ENCODE measurements around a stretch of chr14.

DNA sequence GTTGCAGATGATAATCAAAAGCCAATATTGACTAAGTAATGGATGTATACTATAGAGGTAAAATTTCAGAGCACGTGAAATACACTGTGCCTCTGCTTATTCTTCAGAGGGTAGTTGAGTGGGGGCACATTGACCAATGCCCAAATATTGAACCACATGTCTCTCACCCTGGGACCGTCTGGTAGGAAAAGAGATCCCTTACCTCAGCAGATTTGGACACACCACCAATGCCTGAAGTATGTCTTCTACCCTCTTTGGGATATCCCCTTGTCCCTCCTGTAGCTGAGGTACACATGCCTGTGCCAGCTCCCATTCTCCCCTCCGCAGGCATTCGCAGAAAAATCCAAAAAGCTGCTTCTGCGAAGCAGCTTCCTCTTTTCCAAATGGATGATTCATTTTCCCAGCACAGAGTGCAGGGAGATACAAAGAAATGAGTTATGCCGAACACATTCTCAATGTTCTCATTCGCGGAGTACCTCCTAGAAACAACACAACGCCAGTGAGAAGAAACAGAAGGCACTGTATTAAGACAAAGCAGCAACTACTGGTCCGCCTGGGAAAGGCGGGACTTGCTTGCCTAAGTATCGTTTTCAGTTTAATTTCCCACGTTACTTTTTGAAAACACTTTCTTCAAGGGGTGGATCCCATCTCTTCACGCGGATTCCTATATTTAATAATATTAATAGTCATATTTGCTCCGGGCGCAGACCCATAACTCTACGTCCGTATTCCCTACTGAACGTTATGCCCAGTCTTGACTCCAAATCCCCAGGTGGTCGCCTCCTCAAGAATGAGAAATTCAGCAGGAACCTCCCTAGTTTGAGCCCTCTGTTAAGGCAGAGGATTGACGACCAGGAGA lies 593 bp downstream of the ZFYVE26 start:
- PRO-cap, 2 experiments = no peak in any of the 2 experiments

DNA sequence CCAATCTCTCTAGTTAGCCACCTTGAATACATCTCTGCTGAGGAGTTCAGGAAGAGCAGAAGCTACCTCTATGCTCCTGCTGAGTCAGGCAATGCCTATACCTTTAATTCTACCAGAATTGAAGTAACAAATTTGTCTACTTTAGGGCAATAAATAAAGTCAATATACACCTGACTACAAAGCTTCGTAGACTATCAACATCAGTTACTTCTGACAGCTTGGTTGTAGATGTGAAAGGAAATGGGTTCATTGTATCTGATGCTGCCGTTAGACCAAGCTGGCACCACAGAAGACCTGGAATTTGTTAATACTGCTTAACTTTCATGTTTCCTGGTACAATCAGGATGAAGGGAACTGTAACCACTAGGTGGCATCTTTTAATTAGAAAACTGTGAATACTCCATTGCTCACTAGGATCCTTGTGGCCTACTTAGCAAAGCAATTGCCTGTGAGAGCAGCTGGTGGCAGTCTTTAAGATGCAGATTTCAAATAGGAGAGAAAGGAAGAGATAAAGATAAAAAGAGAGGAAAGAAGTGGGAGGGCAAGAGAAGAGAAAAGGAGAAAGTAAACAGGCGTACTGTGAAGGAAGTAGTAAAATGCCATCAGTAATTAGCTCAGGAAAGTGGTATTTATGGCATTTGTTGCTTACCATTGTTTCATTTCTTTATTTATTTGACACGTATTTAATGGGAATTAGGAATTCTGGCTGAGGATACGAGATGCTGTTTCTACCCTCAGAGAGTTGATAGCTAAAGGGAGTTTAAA lies 114.4 kb downstream of the RAD51B start:
- PRO-cap, 2 experiments = no peak in any of the 2 experiments

DNA sequence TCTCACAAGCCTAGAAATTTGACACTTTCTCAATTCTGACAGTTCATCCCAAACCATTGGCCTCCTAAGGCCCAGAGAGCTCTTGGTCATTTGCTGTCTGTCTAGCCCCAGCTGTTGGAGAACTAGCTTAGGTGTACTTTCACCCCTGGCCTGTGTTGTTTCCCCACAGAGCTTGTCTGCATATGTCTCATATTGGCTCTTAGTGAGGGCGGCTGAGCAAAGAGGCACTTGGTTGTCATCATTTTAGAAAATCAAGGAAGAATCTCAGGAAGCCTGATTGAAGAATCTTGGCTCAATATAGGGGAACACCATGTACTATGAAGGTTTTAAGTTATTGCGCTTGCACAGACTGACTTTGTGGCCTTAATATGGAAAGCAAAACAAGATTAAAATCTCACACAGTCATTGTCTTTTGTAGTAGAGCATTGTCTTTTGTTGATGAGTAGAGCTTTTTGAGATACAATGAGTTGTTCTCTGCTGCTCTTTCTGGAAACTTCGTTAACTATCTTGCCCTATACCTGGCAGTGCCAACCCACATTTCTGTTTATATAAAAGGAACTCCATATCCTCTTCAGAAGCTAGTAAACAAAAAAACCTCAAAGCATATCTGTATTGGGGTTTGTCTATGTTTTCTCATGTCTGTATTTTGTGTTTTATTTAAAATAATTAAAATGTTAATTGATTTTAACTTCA lies 324.7 kb downstream of the RAD51B start:
- PRO-cap, 2 experiments = no peak in any of the 2 experiments

GRCh38 chr14:68147313-68147658 lies 327.7 kb downstream of the RAD51B start:
- PRO-cap, 2 experiments = no peak in any of the 2 experiments

DNA sequence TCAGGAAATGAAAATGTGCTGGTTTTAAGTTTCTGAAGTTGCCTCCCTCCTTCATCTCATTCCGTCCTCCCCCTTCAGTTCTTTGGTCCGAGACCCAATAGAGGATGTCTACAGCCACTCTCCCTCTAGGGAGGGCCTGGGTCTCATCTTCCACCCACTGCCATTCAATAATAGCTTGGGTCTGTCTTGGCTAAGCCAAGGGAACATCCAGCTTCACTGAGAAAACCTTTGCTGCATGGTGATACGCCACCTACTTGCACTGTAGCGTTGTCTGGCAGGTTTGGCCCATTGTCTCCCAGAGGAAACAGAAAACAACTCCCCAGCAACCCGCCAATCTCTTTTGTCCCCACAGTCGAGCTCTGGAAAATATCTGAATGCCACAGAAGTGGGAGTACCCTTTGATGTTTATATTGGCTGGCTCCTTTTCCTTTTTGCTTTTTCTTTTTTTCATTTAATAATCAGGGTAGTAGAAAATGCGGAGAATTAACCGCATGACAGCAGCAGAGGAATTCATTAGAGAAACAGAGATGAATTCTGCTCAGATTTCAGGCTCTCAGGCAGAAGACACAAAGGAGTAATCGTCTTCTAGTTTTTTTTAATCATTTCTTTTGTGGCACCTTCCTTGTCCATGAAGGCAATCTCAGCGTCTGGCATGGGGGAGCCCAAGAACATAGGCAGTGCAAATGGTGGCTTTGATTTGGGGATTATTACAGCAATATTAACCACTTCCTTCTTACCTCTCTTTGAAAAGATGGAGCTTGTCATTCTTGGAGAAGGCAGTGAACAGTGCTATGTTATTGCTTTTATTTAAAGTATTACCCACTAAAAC lies 380.2 kb downstream of the RAD51B start:
- PRO-cap, 2 experiments = no peak in any of the 2 experiments

DNA sequence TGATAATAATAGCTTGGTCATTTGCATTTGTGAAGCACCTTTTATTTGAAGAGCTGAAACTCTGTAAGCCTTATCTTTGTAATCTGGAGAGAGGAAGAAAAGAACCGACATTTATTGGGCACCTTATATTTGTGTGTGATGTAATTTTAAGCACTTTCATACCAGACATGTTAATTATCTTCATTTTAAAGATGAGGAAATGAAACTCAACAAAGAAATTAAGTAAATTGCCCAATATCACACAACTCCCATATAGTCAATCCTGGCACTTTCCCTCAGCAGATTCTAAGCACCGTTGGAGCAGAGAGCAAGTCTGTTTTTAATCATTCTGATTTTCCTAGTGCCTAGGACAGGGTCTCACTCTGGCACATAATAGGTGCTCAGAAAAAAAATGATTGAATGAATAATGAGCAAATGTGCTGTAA lies 419.0 kb downstream of the ZFP36L1 start:
- PRO-cap, 2 experiments = no peak in any of the 2 experiments

DNA sequence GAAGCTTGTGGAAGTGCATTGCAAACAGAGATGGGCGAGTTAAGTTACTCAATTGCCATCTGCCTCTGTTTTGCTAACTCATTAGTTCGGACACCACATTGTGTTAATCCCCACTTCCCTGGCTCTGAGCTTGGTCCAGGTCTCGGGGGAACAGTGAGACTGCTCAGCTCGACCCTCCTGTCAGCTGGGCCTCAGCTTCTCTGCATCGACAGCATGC lies 408.0 kb downstream of the ZFP36L1 start:
- PRO-cap, 2 experiments = no peak in any of the 2 experiments

DNA sequence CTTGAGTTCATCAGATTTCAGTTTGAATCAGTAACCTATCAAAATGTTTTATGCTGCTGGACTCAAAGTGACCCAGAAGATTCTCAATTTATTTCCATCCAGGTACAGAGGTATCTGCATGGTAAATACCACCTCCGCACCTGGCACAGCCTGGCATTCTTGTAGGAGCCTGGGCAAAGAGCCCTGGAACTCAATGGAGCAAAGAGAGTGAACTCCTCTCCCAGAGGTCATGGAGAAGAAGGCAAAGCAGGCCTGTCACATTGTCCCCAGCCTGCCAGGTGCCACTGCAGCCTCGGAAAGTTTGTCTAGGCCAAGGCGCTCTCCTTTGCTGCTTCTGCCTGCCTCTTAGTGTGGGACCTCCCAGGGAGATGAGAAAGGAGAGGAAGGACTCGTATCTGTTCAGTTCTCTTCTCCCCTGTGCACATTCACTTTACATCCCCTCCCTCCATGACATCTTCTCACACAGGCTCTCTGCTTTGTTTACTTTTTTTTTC lies 319.8 kb downstream of the ZFP36L1 start:
- PRO-cap, 2 experiments = no peak in any of the 2 experiments

DNA sequence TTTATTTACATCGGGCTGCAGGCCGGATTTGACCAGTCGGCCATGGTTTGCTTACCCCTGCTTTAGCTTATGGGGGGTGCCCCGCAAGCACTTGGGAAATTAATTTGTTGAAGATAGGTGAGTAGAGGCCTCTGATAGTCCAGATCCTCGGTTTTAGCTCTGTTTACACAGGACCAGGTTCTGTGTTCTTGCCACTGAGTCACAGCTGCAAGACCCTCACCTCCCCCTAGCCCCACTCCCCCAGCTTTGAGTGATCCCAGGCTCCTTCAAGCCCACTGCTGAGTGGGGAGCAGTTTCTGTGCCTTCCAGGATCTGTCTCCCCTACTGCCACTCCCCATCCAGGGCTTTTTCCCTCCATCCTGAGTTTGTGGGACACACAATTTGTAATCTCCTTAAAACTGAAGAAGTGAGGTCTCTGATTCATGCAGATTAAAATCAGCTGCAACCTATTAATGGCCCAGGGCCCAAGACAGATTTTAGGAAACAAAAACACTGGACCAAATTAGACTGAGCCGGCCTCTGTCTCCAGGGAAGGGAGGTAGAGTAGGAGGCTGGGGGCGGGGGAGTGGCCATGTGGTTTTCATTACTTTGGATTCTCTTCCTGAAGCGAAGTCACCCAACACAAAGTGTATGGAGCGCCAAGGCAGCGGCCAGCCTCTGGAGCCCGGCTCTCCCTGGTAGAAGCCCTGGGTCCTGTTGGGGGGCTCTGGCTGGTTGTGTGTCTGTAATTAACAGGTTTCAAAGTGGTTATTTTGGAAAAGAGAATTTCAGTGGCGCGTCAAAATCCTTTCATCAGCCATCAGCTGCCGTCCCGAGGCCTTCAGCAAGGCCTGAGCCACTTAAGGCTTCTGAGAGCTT lies 282.8 kb downstream of the ZFP36L1 start:
- PRO-cap, 2 experiments = no peak in any of the 2 experiments

GRCh38 chr14:68543920-68544923 lies 248.6 kb downstream of the ZFP36L1 start:
- PRO-cap, 2 experiments = no peak in any of the 2 experiments

DNA sequence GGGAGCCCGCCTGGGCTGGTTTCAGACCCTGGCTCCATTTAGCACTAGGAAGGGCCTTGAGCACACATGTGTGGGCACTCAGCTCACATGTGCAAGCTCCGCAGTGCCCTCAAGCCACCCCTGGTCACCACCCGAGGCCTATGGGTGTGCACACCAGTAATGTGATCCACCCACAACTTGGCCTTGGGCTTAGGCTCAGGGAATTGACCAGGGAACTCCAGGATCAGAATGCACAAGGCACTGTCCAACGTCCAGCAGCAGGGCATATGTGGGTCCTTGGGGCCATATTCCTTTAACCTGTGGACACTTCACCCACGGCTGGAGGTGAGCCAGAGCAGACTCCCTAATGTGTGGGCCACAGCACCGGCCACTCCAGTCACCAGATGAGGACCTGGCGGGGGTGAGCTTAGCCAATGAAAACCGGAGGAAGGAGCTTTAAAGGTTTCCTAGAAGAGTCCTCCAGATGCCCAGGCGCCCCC lies 209.2 kb downstream of the ZFP36L1 start:
- PRO-cap, 2 experiments = no peak in any of the 2 experiments

- PRO-cap, 2 experiments = peak in 1 of 2 experiments; most common plus-strand start chr14:68637456 (in 1)
Observed at GRCh38 chr14:68637360-68638172, 155.3 kb downstream of the ZFP36L1 start.

GRCh38 chr14:68705871-68706540 lies 86.9 kb downstream of the ZFP36L1 start:
- PRO-cap, 2 experiments = no peak in any of the 2 experiments

- PRO-cap, 2 experiments = no peak in any of the 2 experiments
Observed at GRCh38 chr14:68785467-68785835, 7.4 kb downstream of the ZFP36L1 start.

DNA sequence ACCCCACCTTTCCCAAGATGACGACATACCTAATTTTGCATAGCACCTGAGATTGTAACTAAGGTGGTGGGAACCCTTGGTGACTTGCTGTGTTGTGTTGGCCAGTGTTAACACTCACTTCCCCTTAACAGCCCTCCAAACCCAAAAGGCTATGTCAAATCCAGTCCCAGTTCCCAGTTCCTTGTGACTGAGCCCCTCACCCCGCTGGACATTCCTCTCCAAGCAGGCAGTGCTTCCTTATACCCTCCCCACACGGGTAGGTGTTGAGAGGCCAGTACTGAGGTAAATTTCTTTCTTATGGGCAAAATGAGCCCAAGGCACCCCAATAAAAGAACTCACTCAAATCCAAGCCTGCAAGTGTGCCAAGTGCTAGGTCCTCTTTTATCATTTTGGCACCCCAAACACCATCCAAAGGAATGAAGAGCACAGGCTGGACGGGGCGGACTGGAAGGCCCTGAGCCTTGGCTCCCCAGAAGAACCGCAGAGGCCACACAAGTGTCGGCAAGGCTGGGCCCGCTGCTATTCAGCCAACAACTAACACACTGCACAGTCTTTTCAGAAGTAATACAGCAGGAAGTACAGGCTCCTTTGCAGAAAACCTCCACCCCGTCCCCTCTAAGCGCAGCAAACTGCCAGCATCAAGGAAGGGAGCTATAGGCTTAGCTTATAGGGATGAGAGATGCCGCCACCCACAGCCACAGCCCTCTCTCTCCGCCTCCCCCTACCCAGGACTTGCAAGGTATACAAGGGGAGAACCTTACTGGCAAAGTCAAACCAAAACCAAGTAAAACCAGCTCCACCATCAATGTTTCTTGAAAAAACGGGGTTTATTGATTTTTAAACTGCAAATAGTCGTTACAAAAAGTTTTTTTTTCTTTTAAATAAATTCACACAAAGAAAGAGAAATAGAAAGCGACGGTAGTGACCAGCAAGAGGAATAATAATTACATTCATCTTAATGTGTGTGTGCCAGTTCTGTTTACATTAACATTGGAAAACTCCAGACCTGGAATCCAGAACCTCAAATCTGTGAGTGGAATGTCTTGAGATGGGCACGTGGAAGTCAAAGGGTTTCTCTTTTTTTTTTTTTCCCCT lies 5.7 kb downstream of the ZFP36L1 start:
- PRO-cap, 2 experiments = no peak in any of the 2 experiments

- PRO-cap, 2 experiments = no peak in any of the 2 experiments
Observed at GRCh38 chr14:68807001-68807724, 14.3 kb upstream of the ZFP36L1 start.

DNA sequence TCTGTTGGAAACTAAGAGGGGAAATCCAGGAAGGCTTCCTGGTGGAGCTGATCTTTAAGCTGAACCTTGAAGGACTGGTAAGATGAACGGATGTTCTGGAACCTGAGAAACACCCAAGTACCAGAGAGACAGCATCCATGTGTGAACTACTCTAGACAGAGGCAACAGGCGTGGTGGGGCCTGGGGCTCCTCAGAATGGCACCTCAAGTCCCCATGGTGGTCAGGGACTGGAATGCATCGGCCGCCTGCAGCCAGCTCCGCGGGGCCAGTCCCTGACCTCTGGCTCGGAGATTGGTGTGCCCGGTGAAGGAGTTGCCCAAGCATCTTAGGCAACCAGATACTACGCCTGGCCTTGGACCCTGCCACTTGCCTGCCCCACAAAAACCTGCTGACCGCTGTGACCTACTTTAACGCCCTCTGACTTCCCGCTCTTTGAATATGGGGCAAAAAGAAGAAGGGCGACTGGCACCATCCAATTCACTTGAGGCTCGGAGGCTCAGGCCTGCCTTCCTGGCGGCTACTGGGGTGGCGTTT lies 22.9 kb upstream of the ZFP36L1 start:
- PRO-cap, 2 experiments = peak in 2 of 2 experiments; most common plus-strand start position 336 of the sequence (in 2)

DNA sequence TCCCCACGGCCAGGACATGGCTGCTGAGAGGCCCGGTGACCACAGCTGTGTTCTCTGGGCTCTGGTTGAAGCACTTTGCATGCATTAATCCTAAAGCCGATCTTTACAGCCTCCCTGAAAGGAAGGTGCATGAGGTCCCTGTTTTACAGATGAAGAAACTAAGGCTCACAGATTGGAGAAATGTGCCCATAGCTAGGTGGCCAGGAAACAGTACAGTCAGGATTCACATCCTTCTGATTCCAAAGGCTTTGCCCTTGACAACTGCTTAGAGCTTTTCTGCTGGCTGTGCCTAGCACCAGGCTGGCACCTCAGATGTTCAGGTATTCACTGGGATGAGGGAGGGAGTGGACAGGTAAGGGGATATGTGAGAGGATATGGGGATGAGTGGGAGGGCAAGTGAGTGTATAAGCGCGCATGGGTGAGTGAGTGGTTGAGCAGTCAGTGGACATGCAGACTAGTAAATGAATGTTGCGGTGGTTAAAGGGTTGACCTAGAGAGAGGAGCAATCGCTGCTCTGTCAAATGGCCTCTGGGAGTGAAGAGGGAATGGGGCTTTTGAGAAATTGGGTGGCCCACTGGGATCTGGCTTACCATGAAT lies 30.4 kb upstream of the ZFP36L1 start:
- PRO-cap, 2 experiments = no peak in any of the 2 experiments

- PRO-cap, 2 experiments = peak in 2 of 2 experiments; most common plus-strand start chr14:68824068 (in 1); most common minus-strand start chr14:68823906 (in 2)
Observed at GRCh38 chr14:68823774-68824451, 31.0 kb upstream of the ZFP36L1 start.

GRCh38 chr14:68853716-68854238 lies 60.9 kb upstream of the ZFP36L1 start:
- PRO-cap, 2 experiments = no peak in any of the 2 experiments

Data from Metastatic Liver Carcinoma in the Adrenal Gland (tissue), 2 donors.